ENCODE results near the genes PRR16 and LOX.

DNA sequence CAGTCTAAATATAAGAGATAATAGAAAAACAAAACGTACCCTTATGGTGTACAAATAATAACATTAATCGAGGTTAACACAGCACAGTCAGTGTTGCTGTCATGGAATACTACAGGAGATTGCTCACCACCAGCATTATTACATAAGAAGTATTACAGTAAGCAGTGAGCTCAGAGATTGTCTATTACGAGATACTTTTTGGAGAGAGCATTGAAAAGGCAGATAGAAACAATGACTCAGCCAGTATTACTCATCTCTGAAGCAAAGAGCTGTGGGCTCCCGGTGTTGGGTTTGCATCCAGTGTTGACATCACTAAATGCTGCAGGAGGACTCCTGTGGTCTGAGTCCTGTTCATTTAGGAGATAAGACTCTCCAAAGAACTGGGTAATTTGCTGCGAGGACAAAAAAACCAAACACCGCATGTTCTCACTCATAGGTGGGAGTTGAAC lies 191.9 kb upstream of the SEMA6A start:
- RRBS = no CpG with 5 or more reads among the region's 6 CpGs

GRCh38 chr5:116863956-116864737 lies 289.5 kb upstream of the SEMA6A start:
- RRBS = 13% methylated on average over 2 of the region's 7 CpGs

GRCh38 chr5:117147371-117147570 lies 572.6 kb upstream of the SEMA6A start:
- RRBS = no CpG with 5 or more reads among the region's 2 CpGs

DNA sequence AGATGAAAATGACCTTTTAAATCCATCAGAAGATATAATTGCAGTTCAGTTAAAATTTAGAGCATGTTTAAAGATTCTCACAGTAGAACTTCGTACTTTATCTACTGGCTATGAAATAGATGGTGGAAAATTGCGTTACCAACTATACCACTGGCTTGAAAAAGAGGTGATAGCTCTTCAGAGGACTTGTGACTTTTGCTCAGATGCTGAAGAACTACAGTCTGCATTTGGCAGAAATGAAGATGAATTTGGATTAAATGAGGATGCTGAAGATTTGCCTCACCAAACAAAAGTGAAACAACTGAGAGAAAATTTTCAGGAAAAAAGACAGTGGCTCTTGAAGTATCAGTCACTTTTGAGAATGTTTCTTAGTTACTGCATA lies 99.9 kb downstream of the DMXL1 start:
- RRBS = no CpG with 5 or more reads among the region's 2 CpGs

- RRBS = no CpG with 5 or more reads among the region's 5 CpGs
These were observed 34.4 kb upstream of the TNFAIP8 start for GRCh38 chr5:119321242-119322028.

GRCh38 chr5:119417897-119418440 lies 34.3 kb upstream of the HSD17B4 start:
- RRBS = no CpG with 5 or more reads among the region's 4 CpGs

GRCh38 chr5:120463742-120464668 lies at the start of gene PRR16:
PRR16 (plus strand) TSS chr5:120464300.
- RRBS = 1% methylated on average over 19 of the region's 64 CpGs

DNA sequence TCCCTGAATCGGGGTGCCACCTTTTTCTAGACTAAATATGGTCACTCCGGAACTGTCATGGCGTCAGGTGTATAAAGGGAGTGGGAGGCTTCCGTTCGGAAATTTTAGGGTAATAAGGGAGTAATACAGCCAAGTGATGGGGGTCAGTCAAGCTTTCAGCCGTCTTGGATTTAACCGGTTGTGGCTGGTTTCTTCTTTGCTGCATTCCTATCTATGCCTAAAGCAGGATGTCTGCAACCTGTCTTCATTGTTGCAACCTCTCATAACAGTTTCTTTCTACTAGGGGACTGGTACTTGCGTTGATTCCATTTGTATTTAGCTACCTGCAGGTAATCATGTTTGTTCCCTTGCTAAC lies 48.8 kb downstream of the PRR16 start:
- RRBS = no CpG with 5 or more reads among the region's 8 CpGs

DNA sequence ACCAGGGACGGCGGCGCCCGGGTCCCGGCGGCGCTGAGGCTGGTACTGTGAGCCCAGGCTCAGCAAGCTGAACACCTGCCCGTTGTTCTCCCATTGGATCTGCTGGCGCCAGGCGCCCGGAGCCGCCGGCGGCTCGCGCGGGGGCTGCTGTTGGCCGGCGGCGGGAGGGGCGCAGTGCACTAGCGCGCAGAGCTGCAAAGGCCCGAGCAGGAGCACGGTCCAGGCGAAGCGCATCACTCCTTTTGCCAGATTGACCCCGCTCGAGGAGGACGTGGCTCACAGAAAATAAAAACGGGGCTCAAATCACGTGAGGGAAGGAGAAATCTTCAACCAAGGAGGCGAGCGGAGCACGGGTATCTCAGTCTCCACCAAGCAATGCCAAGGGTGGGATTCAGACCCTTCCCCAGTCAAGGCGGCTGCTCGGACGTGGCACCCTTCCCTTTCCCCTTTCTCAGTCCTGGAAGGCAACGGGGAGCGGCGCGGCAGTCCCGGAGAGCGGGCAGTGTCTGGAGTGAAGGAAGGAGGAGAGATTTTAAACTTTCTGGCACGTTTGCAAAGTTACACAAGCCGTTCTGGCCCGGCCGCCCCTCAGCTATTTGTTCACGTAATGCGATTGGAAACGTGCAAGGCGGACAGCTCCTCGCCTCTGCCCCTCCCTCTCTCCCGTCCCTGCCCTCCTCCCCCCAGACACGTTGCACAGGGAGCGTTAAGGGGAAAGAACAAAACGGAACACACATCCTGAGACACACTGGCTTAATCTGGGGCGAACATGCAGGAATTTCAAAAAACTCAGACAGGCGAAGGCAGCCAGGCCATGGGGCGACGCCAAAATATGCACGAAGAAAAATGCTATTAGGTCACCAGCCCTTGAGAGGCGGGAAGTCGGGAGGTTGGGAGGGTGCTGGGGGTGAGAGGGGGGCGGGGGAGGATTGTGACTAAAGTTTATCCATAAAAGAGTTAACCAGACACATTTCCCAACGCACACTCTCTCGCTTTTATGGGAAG lies at the start of gene LOX:
TSS of gene LOX (minus strand) at position 508 of the 1,005 bp plus-strand sequence.
- RRBS = 2% methylated on average over 15 of the region's 67 CpGs

DNA sequence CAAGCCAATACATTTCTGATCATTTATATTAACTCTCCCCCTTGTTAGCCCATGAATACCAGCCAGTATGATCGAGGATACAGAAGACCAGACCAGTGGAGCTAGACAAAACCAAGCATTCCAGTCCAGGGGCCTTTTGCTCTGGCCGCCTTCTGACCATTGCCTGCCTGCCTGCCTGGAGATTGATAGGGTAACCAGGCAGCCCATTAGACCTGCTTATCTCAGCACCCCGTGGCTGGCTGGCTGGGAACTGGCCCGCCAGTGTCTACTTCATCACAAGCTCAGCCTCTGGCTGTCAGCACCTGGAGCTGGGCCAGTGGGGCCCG lies 181.2 kb downstream of the SNCAIP start:
- RRBS = no CpG with 5 or more reads among the region's 5 CpGs

DNA sequence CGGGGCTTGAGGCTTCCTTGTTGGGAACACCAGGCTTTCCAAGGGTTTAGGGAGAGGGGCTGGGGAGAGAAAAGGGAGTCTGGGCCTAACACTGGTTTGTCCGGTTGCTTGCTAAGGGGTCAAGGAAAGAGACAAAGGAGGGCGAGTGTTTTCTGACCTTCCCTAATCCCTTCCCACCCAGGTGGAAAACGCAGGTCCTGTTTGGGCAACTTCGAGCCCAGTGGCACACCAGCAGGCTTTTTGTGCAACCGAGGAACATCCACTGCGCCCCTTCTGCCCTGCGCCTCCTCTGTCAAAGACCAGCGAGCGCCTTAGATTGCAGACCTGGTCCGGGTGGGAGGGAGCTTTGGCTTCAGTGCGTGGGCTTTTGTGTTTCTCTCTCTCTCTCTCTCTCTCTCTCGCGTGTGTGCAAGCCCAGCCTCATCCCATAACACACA lies 5.0 kb downstream of the PRDM6 start:
- RRBS = 50% methylated on average over 1 of the region's 14 CpGs

DNA sequence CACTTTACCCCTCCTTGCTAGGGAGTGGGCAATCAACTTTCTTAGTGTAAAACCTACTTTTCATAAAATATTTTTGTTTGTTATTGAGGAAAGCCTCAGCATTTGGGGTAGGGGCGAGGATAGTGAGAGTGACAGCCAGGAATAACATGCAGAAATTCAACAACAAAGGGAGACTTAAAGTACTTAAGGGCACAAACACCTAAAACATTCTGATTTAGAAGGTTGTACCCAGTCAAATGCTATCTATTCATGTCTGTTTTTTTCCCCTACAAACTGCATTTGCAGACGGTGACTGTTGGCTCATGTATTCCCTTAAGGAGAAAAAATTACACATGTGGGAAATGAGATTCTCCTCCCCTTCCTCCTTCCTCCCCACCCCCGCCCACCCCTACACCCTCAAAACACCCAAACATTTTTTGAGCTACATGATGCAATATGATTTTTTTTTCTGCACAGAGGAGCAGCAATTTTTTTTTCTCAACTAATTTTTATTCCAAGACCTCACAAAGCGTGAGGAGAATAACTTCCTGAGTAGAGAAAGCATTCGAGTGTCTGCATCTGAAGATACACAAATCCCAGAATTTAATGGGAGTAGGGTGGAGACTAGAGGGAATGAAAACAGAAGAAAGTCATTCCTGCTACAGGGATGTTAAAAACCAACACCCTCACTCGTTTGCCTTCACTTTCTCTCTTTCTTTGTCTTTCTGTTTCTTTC lies 118.0 kb downstream of the PRDM6 start:
- RRBS = no CpG with 5 or more reads among the region's 6 CpGs

DNA sequence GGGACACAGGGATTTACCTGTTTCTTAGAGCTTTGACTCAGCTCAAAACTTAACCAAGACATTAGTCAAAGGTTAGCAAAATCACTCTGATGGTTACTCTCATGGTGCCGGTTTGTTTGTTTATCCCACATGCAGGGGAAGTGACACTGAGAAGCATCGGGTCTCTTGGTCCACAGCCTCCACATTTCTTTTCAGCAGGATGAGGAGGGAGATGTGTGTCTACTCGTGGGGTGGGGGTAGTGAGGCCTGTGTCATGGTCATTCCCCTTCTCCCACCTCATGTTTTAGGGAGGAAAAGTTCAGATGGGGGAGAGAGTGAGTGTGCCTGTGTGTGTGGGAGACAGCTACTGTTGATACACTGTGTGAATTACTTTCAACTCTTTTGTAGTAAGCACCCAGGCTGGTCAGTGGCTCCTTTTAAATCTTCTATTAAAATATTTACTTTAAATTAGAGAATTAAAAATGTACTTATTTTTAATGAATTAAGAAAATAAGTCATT lies 1.2 kb downstream of the CSNK1G3 start:
- RRBS = no CpG with 5 or more reads among the region's 3 CpGs

DNA sequence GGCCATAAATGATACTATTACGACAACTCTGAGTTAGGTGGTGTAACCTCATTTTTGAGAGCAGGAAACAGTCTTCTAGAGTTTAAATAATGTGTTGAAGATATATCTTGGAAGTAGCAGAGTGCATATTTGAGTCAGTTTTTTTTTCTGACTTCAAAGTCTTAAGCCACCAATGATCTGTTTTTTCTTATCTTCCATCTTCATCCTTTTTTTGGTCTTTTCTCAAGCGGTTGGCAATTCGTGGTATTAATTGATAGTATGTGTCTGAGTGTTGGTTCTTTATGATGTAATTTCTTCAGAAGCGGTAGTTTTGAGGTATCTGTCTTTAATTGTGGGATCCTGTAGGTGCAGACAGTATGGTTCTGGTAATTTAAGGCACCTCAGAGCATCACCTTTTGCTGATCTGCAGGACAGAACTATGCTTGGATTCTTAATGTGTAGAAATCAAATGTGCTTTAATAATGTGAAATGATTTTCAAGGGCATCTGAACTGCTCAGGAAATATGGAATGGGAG lies 3.9 kb downstream of the CSNK1G3 start:
- RRBS = no CpG with 5 or more reads among the region's 4 CpGs

- RRBS = no CpG with 5 or more reads among the region's 3 CpGs
These were observed 575.0 kb downstream of the CSNK1G3 start for GRCh38 chr5:124087047-124087379.

GRCh38 chr5:124599314-124599742 lies 147.1 kb downstream of the ZNF608 start:
- RRBS = no CpG with 5 or more reads among the region's 6 CpGs

- RRBS = 27% methylated on average over 3 of the region's 9 CpGs
These were observed 2.5 kb downstream of the ZNF608 start for GRCh38 chr5:124743934-124744278.

- RRBS = no CpG with 5 or more reads among the region's 7 CpGs
These were observed 160.1 kb upstream of the ZNF608 start for GRCh38 chr5:124906185-124907232.

DNA sequence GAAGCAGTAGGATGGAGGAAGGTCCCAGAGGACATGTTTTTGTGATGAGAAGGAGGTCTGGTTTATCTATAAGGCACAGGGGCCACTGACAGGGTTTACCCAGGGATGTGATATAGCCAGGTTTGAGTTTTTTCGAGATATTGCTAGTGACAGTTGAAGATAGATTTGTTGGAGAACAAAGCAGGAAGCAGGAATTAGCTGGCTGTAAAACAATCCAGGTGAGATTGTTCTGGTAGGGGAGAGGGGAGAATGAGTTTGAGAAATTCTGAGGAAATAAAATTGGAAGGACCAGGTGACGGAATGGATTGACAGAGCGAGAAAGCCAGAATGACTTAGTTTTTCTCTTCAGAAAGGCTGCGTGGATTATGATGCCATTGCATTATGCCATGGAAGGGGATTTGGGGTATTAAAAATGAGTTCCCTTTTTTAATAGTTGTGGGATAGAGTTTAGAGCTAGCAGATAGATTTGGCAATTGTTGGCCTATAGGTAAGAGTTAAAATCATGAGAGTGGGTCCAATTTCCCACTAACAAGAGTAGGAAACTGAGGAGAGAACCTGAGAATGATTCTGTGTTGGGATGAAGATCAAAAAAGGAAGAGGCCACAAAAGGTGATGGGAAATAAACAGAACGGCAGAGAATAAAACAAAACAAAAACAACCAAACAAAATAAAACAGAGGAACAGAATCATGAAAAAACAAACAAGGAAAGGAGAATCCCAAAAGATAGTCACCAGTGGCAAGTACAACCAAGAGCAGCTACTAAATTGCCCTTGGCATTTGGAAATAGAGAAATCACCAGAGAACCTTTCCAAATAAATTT lies 14.0 kb downstream of the GRAMD2B start:
- RRBS = no CpG with 5 or more reads among the region's 5 CpGs